Metastatic Breast Carcinoma in the Brain (tissue), 10 donors: ENCODE measurements around the genes FLII, EPN2 and RNF112.

GRCh38 chr17:17814017-17814809 is 22.6 kb downstream of the SREBF1 start:
- PRO-cap, 10 experiments = no peak in any of the 10 experiments

DNA sequence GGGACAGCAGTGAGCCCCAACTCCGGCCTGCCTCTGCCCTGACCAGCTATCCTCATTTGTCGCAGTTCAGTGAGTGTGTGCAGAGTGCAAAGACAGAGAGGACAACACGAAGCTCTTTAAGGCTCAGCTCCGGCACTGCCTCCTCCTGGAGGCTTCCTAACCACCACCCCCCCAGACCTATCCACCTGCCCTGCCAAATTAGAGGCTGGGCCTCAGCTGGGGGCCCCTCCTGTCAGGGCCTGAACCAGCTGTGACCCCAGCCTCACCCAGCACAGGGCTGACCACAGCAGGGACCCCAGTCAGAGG is 9.0 kb downstream of the SREBF1 start:
- PRO-cap, 10 experiments = peak in 3 of 10 experiments; most common plus-strand start position 82 of the sequence (in 3)

- PRO-cap, 10 experiments = no peak in any of the 10 experiments
Observed at GRCh38 chr17:17835615-17836027, 1.2 kb downstream of the SREBF1 start.

DNA sequence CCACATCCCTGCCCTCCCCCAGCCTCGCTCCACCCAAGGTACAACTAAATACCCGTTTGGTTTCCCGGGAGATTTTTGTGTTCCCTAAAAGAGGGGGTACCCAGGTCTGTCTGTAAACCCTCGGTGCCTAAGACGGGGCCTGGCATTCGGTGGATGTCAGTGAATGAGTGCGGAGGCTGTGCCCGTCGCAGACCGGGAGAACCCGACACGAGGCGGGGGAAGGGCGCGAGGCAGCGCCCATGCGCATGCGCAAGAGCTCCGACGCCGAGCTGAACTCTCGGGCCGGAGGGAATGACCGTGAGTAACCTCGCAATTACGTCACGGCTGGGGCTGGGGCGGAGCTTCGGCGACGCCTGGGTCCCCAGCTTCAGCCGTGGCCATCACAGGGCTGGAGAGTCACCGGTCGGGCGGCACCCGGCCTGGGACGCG is 744 bp downstream of the SREBF1 start:
- PRO-cap, 10 experiments = peak in 10 of 10 experiments; most common plus-strand start position 385 of the sequence (in 7); most common minus-strand start position 204 of the sequence (in 10)

- PRO-cap, 10 experiments = peak in 3 of 10 experiments; most common minus-strand start chr17:17877672 (in 3)
Observed at GRCh38 chr17:17877478-17878458, 41.0 kb upstream of the SREBF1 start.

DNA sequence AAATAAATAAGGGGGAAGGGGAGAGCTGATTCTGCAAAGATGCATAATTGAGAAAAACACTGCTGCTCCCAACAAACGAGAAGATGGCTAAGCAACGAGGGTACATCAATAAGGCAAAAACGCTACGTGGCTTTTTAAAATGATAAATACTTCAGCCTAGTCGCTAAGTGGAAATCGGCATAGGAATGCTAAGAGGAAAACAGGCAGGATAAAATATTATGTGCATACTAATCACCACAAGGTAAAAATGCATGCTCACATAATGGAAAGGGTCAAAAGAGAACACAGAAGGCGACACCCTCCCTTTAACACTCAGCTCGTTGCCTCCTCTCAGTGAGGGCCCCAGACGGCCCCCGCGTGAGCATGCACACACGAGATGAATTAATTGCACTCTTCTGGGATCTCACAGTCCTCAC is 44.0 kb downstream of the TOM1L2 start:
- PRO-cap, 10 experiments = no peak in any of the 10 experiments

GRCh38 chr17:17958479-17958887 is 13.7 kb downstream of the TOM1L2 start:
- PRO-cap, 10 experiments = no peak in any of the 10 experiments

DNA sequence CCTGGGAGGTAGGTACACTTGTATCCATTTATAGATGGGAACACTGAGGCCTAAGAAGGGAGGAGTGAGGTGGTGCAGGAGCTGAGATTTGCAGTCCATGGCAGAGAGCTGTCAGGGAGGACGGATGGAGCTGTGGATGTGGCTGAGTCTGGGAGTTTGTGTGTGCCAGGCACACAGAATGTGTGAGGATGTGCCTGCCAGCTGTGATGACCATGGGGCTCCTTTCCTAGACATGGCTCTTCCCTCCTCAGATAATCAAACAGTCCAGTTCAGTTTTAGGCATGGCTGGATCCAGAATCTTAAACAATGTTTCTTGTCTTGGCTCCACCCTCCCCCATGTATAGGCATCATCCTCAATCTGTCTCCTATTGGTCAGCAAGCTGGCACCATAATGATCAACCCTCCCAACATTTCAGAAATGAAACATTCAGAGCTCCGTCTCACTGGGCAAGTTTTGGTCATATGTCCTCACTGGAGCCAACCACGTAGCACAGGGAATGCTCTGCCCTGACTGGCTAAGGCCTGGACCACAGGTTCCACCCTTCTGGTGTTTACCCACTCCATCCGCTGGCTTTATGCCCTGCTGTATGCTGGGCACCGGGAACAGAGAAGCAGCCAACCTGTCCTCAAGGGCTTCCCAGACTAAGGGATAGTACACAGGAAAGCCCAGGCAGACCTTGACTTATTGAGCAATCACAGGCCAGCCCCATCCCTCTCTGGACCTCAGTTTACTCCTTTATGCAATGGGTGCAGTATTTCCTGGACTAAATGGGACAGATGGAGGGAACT is 20.4 kb downstream of the MYO15A start:
- PRO-cap, 10 experiments = peak in 4 of 10 experiments; most common plus-strand start position 576 of the sequence (in 4); most common minus-strand start position 312 of the sequence (in 2)

DNA sequence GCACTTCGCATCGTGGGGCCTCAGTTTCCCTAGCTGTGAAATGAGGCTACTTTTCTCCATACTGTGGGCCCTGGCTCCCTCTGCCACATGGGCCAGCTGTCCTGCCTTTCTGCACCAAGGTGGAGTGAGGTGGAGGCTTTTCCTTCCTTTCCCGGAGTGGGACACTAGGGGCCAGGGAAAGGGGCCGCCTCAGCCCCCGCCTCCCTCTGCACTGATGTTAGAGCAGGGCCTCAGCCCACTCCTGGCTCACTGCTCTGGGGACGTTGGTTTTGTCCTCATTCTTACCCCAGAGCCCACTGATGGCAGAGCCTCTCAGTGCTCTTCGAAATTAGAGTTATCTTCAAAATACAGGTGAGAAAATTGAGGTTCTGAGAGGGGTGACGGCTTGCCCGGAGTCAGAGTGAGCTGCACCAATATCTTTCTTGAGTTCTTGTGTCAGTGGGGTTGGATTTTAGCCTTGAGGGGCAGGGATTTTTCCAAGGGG is 1.2 kb downstream of the LLGL1 start:
- PRO-cap, 10 experiments = no peak in any of the 10 experiments

- PRO-cap, 10 experiments = peak in 9 of 10 experiments; most common plus-strand start chr17:18258552 (in 4); most common minus-strand start chr17:18258705 (in 7)
Observed at GRCh38 chr17:18258470-18259211, at the start of gene FLII. Gene FLII (minus strand): TSS chr17:18258738.

DNA sequence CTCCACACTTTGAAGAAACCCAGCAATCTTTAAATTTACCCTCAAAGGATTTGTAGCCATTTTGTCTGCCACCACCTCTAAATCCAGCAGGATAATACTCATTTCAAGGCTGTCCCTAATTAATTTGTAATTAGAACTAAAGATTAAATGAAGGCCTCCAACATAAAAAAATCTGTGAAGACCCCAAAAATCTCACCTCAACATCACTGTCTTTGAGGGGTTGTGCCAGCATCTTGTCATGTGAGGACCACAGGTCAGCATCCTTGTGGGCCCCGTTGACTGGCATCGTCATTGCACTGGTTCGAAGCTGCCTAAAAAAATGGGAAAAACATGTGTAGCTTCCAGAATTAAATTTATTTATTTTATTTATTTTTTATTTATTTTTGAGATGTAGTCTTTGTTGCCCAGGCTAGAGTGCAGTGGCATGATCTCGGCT is 7.6 kb downstream of the SHMT1 start:
- PRO-cap, 10 experiments = no peak in any of the 10 experiments

DNA sequence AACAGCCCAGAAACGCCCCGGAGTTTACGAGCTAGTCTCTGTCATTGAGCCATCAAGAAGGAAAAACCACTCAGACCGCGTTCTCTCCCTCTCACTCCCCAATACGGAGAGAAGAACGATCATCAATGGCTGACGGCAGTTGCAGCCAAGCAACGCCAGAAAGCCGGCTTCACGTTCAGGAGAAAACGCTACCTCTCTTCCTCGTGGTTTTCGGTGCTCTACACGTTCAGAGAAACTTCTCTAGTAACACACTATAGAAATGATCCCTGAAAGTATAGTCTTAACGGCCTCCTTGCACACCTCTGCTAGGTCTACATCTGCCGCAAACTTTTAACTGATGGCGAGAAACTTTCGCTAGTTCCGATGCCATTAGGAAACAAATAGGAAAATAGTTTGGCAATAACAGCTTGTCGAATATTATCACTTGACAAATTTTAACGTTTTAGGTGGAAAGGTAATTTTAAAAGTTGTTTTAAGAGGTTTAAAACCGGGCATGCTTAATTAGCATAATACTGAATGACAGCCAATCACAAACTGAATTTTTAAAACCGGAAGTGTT is 47.1 kb upstream of the EPN2 start:
- PRO-cap, 10 experiments = peak in 4 of 10 experiments; most common minus-strand start position 282 of the sequence (in 3)

DNA sequence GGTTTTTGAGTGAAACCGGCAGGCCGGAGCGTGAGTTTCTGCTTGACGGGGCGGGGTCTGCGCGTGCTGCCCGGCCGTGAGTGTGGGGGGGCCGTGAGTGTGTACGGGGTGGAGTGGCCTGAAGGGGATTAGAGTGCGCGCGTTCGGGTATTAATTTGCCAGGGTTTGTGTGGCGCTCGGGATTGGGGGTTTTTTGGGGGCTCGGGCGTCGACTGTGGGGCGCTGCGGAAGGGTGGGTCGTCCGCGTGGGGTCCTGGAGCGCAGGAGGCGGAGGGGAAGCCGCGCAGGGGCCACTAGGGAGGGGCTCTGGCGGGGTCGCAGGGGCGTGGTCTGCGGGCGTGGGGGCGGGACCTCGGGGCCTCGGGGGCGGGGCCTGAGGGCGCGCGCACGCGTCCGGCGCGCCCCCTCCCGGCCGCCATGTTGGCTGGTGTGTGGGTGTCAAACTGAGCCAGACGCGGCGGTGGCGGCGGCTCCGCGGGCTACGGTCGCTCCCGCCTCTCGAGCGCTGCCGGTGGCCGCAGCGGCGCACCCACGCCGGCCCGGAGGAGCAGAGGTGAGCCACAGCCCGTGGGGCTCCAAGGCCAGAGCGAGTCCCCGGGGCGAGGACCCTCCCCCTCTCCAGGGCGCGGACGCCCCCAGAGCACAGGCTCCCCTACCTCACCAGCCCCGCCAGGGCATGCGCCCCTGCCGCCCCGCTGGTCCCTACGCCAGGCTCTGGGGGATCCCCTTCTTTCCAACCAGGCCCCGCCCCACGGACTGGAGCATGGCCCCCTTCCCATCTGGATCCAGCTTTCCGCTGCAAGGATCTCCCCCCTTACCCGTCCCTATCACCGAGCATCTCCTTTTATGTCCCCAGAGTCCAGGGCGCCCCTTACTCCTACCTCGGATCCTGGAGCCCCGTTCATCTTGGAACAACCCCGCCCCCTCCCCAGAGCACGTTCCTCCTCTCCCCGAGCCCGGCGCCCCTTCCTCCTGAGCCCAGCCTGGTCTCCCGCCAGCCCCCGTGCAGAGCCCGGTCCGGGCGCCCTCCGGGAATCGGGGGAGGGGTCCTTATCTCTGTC is at the start of gene EPN2:
EPN2 (plus strand) TSS at position 388 of the 1,061 bp plus-strand sequence.
- PRO-cap, 10 experiments = peak in 2 of 10 experiments; most common plus-strand start position 358 of the sequence (in 1); most common minus-strand start position 678 of the sequence (in 1)

GRCh38 chr17:19248748-19249281 is 11.6 kb downstream of the EPN2 start:
- PRO-cap, 10 experiments = no peak in any of the 10 experiments

DNA sequence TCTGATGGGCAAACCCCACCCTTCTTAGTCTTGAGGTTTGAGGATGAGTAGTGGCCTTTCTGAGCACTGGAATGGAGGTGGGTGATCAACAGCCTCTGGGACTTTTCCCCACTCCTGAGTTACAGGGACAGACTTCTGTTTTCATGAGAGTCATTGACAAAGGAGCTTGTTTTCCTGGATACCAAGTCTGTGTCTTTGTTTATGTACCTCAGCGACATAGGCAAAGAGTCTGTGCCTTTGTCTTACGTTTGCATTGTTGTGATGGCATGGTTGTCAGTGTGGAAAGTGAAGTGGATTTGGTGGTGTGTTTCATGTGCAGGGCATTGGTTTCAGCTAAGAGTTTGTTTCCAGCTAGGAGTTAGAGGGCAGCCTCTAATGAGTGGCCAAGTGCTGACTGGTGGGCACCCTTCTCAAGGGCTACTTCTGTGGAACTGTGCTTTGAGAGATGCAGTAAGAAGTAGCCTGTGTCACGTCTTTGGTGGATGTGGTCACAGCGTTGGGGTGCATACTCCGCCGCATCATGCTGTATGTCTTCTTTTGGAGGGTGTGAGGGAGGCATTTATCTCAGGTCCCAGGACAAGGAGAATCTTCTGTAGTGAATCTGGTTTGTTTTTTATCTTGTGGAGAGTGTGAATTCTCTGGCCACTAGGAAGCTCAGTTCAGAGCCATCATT is 17.6 kb downstream of the EPN2 start:
- PRO-cap, 10 experiments = no peak in any of the 10 experiments

- PRO-cap, 10 experiments = no peak in any of the 10 experiments
Observed at GRCh38 chr17:19344975-19345659, 17.4 kb downstream of the B9D1 start.

GRCh38 chr17:19384554-19385750 is 2.0 kb downstream of the MFAP4 start:
- PRO-cap, 10 experiments = peak in 2 of 10 experiments; most common plus-strand start chr17:19385125 (in 2); most common minus-strand start chr17:19384955 (in 2)

GRCh38 chr17:19410826-19411611 is at the start of gene RNF112:
Gene RNF112 (plus strand): TSS chr17:19411232.
- PRO-cap, 10 experiments = no peak in any of the 10 experiments

- PRO-cap, 10 experiments = peak in 7 of 10 experiments; most common minus-strand start chr17:19446875 (in 7)
Observed at GRCh38 chr17:19446555-19446994, 35.5 kb downstream of the RNF112 start.

GRCh38 chr17:19457665-19458353 is 46.8 kb downstream of the RNF112 start:
- PRO-cap, 10 experiments = no peak in any of the 10 experiments